ENCODE results near the gene LEMD3.

- PRO-cap: unidirectional peak, plus-strand start at chr12:65169583
These were observed at the start of gene LEMD3 for GRCh38 chr12:65168862-65169853. Gene LEMD3 (plus strand): TSS chr12:65169583.

DNA sequence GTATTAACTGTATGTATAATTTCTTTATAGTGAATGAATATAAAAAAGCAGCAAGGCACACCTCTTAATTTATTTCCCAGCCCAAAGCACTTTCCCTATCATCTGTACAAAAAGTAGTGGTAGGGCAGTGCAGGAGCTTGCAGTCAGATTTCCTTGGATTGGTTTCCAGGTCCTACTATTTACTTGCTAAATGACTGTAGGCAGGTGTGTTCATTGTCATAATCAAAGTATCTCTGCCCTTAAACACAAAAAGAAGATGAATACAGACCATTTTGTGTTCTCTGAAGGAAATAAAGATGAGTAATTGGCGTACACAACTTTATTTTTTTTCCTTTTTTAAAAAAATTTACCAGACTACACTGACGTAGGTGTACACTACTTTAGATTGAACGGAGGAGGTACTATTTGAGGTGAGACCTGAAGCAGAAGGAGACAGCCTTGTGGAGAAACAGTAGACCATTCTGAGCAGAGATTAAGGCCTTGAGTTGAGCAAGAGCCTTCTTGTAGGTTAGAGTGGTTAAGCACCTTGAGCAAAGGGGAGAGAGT, 2.3 kb downstream of the LEMD3 start:
- PRO-cap: no peak

GRCh38 chr12:65174662-65175125, 5.3 kb downstream of the LEMD3 start:
- PRO-cap: no peak

DNA sequence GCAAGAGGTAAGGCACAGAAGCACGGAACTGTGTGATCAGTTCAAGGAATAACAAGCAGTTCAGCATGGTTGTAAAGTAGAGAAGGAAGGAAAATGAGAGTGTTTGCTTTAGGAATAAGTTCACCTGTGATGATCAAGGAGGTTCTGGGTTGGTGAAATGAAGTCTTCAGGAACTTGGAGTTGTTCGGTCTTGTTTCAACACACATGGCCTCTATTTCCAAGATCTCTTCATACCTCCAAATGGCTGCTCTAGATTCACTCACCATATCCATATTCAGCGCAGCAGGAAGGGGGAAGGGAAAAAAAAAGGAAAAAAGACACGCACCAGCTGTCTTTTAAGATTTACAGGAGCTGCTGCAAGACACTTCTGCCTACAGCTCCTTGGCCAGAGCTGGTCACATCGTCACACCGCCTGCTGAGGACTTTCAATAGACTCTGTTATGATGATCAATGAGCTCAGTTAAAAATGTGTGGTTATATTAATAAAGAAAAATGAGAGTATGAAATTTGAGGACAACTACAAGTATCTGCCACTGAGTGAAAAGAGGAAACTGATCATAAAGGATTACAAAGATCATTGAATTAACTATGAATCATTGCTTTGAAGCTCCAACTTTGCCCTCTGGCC, 182.3 kb upstream of the HMGA2 start:
- PRO-cap: no peak

GRCh38 chr12:66128717-66129247, 1.8 kb downstream of the LLPH start:
- PRO-cap: no peak

GRCh38 chr12:66152666-66153188, 17.1 kb downstream of the TMBIM4 start:
- PRO-cap: no peak

GRCh38 chr12:66238116-66238867, 49.3 kb downstream of the IRAK3 start:
- PRO-cap: no peak

DNA sequence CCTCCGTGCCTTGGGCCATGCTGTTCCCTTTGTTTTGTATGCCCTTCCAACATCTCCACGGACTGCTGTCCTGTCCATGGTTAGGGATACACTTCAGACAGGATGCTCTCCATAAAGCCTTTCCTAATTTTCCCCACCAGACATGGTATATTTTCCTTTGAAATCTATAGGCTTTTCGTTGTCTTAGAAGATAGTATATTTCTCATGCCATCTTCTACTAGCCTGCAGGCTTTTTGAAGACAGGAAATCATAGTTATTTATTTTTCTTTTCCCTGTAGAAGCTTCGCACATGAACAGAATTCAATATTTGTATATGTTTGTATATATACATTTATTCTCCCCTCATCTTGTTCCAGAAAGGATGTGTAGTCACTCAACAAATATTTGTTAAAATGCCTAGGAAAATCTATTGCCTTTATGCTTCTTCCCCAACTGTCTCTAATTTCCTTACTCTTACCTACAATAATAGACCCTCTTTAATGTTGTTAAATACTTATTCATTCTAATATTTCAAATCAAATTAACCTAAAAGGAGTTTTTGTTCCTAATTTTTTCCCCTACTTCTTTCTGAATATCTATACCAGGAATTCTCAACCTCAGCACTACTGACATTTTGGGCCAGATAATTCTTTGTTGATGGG, 237.1 kb upstream of the CAND1 start:
- PRO-cap: no peak

GRCh38 chr12:67069478-67070209, 199.5 kb upstream of the CAND1 start:
- PRO-cap: no peak

DNA sequence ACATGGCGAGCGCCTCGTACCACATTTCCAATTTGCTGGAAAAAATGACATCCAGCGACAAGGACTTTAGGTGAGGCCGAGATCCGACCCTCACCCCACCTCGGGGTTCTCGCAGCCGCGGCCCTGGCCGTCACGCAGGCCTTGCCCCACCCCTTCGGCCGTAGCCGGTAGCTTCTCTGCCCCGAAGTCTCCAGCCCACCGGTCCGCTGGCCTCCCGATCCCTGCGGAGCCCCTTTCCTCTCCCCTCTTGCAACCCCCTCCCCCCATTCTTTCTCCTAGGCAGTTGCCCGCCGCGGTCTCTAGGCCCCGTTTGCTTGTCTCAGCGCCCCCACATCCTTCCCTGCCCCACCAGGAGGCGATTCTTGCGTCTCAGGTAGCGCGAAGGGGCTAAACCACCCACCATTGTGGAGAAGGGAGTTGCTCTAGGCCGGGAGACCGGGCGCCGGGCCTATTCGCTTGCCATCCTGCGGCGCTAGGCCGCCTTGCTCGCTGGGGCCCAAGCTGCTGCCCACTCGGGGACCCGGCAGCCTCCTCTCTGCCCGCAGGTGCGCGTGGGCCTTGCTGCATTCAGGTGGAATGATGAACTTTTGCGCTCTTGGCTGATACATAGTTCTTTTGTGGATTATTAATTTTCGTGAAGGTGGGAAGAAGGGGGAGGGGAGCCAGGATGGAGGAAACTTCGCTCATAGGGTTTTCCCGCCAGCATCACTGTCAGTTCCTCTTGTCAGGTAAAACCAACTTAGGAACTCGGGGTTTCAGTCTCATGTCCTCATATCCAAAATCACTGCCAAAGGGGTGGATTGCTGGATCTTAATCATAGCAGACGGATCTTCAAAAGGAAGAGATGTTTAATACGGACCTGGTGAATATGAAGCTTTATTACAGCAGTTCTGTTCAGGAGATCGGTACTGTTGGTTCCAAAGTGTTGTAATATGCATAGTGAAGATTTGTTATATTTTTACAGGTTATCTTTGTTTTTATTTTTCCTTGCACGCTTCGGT, 858 bp downstream of the CAND1 start:
- PRO-cap: no peak

DNA sequence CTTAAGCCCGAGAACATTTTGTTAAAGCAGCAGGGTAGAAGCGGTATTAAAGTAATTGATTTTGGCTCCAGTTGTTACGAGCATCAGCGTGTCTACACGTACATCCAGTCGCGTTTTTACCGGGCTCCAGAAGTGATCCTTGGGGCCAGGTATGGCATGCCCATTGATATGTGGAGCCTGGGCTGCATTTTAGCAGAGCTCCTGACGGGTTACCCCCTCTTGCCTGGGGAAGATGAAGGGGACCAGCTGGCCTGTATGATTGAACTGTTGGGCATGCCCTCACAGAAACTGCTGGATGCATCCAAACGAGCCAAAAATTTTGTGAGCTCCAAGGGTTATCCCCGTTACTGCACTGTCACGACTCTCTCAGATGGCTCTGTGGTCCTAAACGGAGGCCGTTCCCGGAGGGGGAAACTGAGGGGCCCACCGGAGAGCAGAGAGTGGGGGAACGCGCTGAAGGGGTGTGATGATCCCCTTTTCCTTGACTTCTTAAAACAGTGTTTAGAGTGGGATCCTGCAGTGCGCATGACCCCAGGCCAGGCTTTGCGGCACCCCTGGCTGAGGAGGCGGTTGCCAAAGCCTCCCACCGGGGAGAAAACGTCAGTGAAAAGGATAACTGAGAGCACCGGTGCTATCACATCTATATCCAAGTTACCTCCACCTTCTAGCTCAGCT, 9.5 kb downstream of the DYRK2 start:
- PRO-cap: no peak

GRCh38 chr12:68420552-68421086, 88.5 kb upstream of the MDM1 start:
- PRO-cap: no peak

DNA sequence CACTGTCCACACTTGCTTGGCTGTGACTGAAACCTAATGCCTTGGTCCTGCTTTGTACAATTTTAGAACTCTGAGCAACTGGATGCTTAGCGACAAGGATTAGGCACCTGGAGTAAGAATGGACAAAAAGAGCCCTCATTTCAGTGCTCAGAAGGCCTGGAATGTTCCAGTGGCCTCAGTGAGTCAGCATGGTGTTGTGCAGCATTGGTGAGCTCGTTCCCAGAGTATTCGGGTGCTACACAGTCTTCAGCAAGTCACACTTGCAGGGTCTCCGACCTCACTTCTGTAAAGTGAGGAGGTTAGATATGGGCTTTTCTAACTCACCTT, 107.9 kb upstream of the MDM1 start:
- PRO-cap: no peak

DNA sequence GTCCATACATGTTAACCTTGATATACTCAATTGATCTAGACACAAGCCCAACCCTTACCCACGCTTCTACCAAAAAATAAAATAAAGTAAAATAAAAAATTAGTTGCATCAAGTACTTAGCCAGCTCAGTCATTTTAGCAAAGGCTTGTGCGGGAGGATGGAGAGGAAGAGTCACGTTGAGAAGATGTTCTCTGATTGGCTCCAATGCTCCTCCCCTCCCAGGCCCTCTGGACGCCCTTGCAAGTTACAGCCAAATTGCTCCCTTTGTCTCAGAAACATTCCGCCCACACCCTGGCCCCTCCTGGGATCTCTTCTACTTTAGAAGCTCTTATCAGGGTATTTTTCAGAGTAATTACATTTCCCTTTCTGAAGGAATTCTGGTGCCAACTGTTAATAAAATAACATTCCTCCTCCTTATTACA, 72.0 kb upstream of the RAP1B start:
- PRO-cap: no peak

DNA sequence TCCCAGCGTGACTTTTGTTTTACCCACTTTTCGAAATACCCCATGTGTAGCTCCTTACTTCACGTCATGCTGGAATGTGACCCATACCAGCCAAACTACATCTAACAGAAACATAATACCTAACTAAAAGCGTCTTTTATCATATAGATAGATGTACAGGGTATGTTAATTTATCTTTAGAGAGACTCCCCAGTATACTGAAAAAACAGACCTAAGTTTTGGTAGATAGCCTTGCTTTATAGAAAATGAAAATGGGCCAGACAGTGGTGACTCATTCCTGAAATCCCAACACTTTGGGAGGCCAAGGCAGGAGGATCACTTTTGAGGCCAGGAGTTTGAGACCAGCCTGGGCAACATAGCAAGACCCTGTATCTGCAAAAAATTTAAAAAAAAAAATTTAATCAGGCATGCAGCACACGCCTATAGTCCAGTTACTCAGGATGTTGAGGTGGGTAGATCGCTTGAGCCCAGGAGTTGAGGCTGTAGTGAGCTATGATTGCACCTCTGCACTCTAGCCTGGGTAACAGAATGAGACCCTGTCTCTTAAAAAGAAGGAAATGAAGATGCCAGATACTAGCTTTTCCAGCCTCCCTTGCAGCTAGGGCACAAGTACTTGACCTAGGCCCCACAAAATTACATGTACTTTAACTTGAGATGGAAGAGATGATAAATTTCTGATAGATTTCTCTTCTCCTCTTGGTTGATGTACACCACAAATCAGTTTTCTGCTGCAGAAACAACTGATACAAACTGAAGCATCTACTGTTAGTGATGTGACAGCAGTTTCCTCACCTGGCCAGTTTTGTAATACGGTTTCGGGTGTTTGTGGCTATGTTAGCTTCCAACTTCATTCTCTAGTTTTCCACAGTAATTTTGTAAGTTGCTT, 17.1 kb downstream of the RAP1B start:
- PRO-cap: no peak

- PRO-cap: no peak
These were observed 17.9 kb downstream of the CPM start for GRCh38 chr12:68915086-68915526.

- PRO-cap: no peak
These were observed 15.7 kb downstream of the CPM start for GRCh38 chr12:68917087-68917841.

GRCh38 chr12:68972541-68973079, 39.6 kb upstream of the CPM start:
- PRO-cap: no peak

- PRO-cap: no peak
These were observed 43.5 kb upstream of the CPM start for GRCh38 chr12:68976498-68976915.

DNA sequence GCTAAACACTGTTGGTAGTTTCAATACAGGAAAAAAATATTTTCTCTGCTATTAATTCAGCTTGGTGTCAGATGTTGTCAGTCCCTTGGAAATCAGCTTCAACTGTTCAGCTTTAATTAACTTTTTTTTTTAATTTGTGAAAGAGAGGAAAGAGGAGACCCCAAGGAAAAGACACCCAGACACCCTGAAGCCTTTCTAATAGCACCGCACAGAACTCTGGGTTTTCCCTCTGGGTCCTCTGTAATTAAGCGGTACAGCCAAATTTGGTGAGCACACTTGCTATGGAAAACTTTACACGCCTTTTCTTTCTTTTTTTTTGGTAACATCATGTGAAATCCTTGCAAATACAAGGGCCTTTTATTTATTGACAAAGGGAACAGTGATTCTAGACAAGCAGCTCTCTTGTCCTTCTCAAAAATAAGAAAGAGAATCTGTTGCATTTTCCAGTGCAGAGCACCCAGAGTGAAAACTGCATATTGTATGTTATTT, 44.3 kb upstream of the CPM start:
- PRO-cap: no peak